Trachea (tissue), 1 donor: ENCODE measurements around a stretch of chr4.

DNA sequence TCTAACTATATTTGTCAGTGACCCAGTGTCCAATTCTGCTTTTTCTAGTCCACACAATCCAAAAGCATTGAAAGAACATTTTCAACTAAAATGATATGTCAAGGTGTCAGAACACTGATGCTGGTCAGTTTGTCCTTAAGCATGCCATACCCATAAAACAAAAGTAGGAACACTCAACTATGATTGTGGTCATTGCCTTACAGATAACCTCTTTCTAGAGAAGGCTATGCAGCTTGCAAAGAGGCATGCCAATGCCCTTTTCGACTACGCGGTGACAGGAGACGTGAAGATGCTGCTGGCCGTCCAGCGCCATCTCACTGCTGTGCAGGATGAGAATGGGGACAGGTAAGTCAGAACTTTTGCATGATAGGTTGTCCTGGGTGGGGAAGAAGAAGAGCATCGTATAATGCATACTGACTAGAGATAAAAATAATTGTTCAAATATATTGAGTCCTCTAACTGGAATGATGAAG, 96.2 kb downstream of the NFKB1 start:
- PRO-cap, result no peak

DNA sequence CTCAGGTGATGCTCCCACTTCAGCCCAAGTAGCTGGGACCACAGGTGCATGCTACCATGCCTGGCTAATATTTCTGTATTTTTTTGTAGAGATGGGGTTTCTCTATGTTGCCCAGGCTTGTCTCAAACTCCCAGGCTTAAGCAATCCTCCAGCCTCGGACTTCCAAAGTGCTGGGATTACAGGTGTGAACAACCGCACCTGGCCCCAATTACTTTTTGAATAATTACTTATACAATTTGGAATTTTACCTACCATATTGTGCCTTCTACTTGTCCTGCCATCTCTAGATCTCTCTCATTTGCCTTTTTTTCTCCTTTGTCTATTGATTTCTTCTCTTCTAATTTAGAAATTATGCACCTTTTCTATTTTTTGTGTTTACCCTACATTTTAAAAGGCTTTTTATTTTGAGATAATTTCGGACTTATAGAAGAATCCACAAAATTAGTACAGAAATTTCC, 25.1 kb upstream of the MANBA start:
- PRO-cap, result no peak

GRCh38 chr4:102793753-102794449, 33.1 kb upstream of the MANBA start:
- PRO-cap, result no peak

DNA sequence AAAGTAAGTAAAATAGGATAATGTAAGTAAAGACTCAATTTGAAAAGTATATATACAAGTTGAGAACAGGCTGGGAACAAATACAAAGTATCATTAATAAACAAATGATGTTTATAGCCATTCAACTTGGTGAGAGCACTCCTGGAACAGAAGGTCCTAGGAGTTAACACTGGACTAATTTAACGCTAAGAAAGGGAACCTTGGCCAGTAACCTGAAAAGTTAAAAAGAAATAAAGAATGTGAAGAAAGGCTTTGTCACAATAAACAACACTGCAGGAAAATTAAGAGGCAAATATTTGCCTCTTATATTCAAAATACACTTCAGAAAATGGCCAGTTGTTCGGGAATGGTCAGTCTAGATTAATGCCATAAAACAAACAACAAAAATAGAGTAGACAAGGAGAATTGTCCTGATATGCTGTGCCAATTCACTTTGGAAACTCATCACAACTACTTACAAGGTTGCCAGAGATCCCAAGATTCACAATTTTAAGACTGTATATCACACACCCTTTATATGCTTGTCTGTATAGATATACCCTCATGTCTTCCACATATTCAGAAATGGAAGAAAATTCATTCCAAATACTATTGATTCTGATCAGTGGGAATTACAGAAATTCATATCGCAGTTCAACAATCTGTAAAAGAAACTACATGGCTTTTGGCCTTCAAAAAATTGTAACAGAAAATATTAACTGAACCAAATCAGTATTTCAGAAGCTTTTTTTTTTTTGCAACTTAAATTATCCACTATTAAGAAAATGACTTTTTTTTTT, 13.6 kb downstream of the UBE2D3 start:
- PRO-cap, result no peak

DNA sequence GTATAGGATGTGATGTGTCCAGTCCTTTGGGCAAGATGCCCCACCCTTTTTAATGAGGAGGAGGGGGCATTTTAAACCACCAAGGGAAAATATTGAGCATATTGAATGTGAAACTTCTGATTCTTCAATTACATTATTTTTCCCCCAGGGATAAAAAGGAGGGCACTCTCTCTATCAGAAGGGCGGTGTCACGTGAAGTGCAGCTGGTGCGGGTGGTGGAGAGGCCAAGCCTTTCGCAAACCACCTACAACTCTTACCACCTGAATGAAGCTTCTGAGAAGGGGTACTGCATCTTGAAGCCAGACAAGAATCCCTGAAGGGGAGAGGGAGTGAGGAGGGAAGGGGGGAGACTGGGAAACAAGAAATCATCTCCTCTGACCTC, 4.3 kb downstream of the CXXC4 start:
- PRO-cap, result no peak

GRCh38 chr4:104592827-104593291, 98.2 kb upstream of the CXXC4 start:
- PRO-cap, result no peak

DNA sequence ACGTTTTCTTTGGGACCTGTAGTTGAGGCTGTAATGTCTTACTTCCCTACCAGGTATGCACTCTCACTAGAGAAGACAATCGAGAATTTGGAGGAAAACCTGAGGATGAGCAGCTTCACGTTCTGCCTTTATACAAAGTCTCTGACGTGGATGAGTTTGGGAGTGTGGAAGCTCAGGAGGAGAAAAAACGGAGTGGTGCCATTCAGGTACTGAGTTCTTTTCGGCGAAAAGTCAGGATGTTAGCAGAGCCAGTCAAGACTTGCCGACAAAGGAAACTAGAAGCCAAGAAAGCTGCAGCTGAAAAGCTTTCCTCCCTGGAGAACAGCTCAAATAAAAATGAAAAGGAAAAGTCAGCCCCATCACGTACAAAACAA, 125.8 kb downstream of the TET2 start:
- PRO-cap, result no peak

DNA sequence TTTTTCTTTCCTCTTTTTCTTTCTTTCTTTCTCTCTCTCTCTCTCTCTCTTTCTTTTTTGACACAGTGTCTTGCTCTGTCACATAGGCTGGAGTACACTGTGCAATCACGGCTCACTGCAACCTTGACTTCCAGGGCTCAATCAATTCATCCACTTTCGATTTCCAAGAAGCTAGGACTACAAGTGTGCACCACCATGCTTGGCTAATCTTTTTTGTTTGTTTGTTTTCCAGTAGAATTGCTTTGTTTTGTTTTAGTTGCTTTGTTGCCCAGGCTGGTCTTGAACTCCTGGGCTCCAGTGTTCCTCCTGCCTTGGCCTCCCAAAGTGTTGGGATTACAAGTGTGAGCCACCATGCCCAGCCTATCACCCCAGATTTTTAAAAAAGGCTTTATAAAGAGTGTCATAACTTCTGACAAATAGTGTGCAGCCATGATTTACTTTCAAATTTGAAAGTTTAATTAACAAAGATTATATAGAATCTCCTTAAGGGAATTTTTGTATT, 70.8 kb downstream of the PPA2 start:
- PRO-cap, result no peak

DNA sequence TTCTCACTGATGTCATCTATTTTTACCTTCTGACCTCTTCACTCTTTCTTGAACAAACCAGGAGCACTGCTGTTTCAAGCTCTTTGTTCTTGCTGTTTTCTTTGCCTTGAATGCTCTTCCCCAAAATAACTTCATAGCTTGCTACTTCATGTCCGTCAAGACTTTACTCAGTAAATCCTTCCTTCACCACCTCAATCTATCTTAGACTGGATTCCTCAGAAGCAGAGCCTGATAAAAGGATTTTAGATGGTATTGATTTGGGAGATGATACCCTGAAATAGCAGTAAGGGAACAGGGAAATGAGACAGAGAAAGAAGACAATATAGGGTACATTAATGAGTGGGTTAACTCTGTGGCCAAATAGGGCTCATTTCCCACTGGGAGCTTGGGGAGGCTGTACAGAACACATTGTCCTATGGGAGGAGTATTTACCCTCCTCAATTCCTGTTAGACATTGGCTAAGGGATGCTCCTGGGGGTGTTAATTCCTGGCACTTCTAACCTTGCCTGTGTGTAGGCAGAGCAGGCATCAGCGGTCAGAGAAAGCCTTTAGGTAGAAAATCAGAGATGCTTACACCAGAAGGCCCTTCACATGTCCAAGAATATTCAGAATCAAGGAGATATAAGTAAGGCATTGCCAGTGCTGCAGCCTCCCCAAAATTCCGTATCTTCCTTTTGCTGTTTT, 48.9 kb downstream of the ARHGEF38 start:
- PRO-cap, result no peak

DNA sequence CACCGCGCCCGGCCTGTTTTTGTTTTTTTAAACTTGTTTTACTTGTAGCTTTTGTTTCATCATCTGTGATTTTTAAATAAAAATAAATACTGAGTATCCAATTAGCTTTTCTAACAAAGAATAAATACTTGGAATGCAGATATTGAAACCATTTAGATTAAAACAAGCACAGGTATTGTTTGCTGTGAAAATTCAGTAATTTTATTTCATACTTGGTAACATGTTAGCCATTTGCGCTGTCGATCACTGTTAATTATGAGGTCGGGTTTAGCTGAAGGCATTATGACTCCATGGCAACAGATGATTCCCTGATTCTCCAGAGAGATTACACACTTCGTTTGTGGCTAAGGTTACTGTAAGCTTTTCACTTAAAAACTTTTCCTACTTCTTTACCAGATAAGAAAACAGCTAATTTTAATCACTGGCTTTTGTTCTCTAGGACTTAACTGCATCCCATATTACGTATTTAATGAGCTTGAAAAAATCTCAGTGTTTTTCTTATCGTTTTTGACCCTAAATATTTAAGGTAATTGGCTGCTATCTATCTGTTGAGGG, 2.0 kb downstream of the GSTCD start:
- PRO-cap, result no peak

GRCh38 chr4:105895761-105896950, 885 bp downstream of the NPNT start:
- PRO-cap, result bidirectional peak, plus-strand start at chr4:105896101, minus-strand start at chr4:105895986; unidirectional peak, plus-strand start at chr4:105896354; unidirectional peak, minus-strand start at chr4:105896522

DNA sequence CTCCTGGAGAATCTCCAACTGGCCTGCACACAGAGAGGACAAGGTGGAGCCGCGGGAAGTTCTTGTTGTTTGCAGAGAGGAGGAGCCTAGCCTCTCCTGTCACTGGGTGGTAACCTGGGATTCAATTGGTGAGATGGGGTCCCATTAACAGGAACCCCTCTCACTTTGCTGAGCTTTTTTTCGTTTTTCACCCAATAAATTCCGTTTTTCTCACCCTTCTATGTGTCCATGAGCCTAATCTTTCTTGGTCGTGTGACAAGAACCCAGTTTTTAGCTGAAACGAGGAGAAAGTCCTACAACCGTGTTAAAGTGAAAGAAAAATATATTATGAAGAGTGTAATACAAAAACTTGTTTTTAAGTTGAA, 13.2 kb downstream of the GIMD1 start:
- PRO-cap, result no peak

DNA sequence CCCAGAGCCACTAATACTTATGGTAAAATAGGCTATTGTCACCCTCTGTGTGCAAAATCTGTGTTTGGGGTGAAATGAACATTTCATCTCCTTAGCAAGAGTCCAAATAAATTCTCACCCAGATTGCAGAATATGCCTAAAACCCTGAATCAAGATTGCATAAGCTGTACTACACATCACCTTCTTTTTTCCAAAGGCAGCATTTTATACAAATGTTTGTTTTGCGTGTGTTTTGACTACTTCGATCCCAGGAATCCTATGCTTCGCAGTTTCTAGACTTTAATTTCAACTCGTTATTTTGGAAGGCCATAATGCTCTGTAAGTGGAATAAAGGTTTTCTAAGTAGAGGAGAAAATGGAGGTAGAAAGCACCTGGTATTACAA, 12.2 kb upstream of the HADH start:
- PRO-cap, result no peak

GRCh38 chr4:108114326-108114955, 54.3 kb downstream of the LEF1 start:
- PRO-cap, result no peak

GRCh38 chr4:108148289-108148724, 20.4 kb downstream of the LEF1 start:
- PRO-cap, result no peak

DNA sequence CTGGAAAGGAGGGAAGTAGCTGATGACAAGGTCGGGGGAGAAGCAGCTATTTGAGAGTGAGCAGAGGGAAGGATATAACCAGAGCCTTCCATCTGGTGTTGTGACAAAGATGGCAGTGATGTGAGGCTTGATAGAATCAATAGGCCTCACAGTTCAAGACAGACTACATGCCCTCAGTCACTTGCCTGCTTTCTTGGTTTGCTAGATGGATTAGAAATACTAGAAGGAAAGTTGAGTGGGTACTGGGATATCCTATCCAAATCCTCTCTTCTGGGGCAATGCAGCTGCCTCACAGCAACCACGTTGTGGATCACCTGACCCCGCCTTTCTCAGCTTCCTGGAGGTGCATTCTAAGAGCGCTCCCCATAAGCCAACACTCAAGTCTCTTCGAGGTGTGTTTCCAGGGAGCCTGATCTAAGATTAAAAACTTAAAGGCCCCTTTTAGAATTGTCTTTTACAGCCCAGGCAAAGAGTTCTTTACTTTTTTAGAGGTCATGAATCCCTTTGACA, 1.1 kb upstream of the RPL34 start:
- PRO-cap, result no peak

GRCh38 chr4:108621441-108621894, 1.1 kb downstream of the RPL34 start:
- PRO-cap, result no peak

DNA sequence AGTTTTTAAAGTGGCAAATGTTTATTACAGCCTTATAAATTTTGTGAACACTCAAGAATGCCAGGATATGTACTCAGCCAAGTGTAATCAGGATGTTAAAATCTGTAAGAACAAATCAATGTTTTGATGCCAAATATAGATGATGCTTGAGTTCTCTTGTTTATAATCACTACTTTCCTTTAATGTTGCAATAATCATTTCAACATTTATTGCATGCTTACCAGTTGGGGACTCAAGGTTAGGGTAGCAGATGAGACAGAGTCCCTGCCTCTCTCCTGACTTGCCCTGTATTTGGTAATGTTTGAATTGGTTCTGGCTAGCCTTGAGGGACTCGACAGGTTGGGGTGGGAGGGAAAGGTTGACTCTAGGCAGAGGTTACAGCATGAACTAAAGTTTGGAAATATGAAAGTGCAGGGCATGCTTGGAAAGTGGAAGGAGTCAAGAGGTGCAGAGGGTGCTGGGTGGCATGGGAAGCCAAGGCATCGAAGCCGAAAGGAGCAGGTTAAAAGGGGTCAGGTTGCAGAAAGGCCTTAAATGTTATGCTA, 2.0 kb downstream of the SEC24B start:
- PRO-cap, result no peak

DNA sequence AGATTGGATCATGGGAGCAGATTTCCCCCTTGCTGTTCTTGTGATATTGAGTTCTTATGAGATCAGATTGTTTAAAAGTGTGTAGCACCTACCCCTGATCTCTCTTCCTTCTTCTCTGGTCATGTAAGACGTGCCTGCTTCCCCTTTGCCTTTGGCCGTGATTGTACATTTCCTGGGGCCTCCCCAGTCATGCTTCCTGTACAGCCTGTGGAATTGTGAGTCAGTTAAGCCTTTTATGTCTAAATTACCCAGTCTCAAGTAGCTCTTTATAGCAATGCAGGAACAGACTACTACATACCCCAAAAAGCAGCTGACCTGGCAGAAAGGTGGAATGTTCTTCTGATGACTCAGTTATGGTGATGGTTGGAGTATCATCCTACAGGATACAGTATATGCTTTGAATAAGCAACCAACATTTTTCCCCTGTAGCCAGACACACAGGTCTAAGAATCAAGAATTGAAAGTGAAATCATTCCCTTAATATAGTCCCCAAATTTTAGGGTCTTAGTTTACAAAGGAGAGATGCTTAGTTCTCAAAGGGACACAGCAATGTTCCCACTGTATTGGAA, 11.3 kb upstream of the MCUB start:
- PRO-cap, result unidirectional peak, minus-strand start at position 113 of the sequence

GRCh38 chr4:109648157-109648936, 54.9 kb downstream of the CASP6 start:
- PRO-cap, result no peak